Spinal cord (tissue), 3 donors: ENCODE measurements around a stretch of chr15.

GRCh38 chr15:84992335-84993162 lies 10.9 kb downstream of the PDE8A start:
- PRO-cap: no peak
- RAMPAGE, long total RNA: no peak

- PRO-cap: no peak
- RAMPAGE, long total RNA: no peak
Measured at GRCh38 chr15:85064283-85064718, 82.6 kb downstream of the PDE8A start.

DNA sequence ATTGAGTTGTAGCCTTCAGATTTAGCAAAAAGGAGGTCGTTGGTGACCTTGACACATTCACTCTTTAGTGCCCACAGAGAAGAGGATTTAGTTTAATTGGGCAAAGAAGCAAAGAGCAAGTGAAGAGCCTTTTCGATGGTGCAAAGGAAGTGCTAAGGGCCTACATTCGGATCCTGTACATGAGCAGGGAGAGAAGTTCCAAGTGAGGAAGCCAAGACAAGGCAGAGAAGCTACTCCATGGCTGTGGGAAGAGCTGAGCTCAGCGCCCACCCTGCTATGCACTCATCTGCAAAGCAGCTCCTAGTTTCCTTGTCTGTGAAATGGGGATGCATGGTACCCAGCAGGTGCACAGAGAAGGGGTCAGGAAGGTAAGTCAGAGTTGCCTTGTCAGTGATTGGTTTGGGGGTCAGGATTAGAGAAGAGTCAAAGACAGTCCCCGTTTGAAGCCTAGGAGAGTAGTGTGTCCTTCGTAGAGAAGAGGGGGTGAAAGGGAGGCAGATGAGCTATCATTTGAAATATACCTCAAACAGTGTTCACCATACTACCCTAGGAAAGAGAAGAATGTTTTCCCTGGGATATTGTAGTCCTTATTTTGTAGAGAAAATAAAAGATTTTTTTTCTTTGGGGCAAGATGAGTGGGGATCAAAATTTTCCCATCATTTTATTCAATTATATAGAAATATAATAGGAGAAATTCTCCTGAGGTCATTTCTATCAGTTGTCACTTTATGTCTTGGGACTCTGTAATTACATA lies 126.6 kb downstream of the PDE8A start:
- PRO-cap: no peak
- RAMPAGE, long total RNA: no peak

DNA sequence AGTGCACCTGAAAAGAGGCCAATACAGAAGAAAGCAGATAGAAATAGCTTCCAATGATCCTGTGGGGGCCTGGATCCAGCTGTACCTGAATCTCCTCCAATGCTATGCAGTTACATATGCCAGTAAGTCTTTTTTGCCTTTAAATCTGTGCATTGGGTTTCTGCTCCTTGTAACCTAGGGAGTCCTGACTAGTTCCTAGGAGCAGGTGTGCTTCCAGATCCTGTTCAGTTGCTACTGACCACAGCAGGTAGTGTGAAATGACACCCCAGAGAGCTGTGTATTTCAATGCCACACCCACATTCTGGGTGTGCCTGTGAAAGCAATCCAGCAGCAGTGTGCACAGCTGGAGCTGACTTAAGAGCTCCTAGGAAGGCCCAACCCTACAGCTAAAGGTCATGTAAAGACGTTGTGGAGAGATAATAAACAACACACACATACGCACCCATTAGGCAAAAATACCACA lies 62.3 kb upstream of the AKAP13 start:
- PRO-cap: no peak
- RAMPAGE, long total RNA: no peak

- PRO-cap: no peak
- RAMPAGE, long total RNA: no peak
Measured at GRCh38 chr15:85335436-85335975, 44.9 kb upstream of the AKAP13 start.

- PRO-cap: no peak
- RAMPAGE, long total RNA: no peak
Measured at GRCh38 chr15:85407191-85407938, 27.0 kb downstream of the AKAP13 start.

DNA sequence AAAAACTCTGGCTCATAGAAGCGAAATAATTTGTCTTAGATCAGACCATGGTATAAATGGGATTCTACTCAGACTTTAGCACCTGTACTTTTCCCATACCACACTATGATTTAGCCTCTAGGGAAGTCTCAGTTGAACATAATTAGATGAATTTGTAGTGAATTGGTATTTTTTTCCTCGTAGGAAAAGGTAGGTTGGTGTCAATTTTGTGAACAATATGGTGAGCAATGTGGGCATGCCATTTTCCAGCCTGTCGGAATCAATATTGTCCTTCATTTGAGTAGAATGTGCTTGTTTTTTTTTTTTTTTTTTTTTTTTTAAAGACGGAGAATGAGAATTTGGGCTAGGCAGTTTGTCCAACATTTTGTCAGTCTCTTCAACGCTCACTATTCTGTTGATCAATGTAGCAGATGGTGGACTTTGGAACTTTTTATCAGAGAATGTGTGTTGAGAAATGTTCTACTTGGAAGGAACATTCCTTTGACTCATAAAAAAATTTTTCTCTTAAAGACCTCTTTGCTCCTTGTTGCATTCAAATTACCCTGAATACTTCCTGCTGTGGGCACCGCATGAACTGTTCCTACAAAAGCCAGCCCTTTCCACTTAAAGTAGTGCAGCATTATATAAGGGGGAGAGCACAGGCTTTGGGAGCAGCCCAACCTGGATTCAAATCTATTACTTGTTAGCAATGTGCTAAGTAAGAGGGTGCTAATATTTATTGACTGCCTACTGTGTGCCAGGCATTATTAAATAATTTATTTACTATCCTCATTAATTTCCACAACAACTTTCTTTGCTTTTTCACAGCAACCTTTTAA lies 182.8 kb downstream of the AKAP13 start:
- PRO-cap: no peak
- RAMPAGE, long total RNA: no peak

- PRO-cap: no peak
- RAMPAGE, long total RNA: no peak
Measured at GRCh38 chr15:85583379-85583822, 203.0 kb downstream of the AKAP13 start.

GRCh38 chr15:85606570-85607089 lies 188.1 kb downstream of the KLHL25 start:
- PRO-cap: no peak
- RAMPAGE, long total RNA: no peak

- PRO-cap: no peak
- RAMPAGE, long total RNA: no peak
Measured at GRCh38 chr15:85691138-85692356, 103.2 kb downstream of the KLHL25 start.

DNA sequence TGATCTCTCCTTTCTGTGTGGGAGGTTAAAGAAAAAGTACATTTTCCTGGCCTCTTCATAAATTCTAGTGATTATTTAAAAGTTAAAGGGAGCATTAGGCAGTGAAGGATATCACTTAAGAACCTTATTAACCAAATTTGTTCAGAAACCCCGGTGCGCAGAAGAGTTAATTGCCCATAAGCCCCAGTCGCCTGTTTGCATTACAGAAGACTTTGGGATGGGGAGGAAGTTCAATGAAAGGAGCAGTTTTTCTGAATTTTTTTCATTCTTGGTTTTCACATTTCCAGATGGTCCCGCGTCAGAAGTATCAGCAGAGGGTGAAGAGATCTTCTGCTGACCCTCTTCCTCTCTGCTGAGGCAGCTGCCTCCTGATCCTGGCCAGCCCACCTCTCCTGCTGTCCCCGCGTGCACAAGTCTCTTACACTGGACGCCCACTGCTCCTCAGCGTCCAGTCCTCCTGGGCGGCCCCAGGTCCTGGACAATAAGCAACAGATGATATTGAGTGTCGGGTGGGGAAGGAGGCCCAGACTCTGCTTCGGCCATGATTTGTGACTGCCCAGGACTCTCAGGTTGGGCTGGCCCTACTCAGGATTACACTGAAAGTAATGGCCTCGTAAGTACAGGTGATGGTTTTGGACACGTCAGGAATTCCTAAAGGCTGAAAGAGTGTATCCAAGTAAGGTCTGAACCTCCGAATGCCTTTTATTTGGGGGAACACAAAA lies 50.2 kb downstream of the KLHL25 start:
- PRO-cap: no peak
- RAMPAGE, long total RNA: no peak

DNA sequence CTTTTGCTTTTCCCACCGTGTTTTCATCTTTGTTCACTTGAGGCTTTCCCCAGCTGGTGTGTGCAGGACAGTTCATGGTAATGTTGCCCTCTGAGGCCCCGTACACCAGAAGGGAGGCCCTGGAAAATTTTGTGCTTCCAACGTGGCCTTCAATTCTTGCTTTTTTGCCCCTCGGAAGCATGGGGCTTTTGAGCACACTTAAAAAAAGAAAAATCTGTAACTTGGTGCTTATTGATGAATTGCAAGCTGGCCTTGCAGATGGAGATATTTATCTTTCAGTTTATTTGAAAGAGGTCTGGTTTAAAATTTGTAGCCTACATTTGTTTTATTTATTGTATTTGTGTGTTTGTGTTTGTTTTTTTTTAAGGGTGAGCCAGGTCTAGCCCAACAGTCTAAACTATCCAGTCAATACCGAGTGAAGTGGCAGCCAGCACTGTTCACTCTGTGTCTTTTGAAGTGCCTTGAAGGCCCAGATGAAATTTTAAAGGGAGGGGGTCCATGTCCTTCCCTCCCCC lies 48.7 kb downstream of the KLHL25 start:
- PRO-cap: no peak
- RAMPAGE, long total RNA: no peak

DNA sequence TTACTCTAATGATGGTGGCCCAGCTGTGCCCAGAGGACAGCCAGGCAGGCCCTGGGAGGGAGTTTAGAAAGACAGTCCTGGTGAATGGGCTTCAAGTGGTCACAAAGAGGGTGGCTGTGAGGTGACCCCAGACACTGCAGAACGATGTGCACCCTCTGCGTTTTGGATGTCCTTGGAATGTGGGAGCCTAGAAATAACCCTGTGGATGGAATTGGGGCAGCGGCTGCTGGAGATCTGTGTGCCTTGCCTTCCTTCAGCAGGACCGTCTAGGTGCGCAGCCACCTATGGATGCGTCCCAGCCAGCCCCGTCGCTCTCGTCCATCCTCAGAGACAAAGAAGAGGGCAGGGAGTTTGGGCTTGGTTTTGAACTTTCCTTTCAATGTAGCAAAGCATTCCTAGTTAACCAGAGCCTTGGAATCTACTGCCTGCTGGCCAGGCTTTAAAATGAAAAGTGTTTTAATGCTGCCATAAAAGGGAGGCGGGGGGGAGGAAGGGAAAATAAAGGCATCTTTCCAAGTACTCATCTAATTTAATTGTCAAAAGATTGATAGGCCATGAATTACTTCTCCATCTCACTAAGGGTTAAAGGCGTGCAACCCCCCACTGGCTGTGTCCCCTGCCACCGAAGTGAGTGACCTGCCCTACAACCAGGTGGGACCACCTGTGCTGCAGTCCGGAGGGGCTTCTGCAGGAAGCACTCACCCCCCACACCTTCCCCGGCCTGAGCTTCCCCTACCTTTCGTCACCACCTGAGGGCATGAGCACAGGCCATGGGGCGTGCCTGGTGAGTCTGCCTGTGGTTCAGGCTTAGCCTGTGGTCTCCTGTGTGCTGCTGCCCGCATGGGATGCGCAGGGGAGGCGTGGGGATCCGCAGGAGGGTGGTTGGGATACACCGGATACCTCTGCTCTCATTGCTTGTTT lies 46.3 kb downstream of the KLHL25 start:
- PRO-cap: no peak
- RAMPAGE, long total RNA: no peak

DNA sequence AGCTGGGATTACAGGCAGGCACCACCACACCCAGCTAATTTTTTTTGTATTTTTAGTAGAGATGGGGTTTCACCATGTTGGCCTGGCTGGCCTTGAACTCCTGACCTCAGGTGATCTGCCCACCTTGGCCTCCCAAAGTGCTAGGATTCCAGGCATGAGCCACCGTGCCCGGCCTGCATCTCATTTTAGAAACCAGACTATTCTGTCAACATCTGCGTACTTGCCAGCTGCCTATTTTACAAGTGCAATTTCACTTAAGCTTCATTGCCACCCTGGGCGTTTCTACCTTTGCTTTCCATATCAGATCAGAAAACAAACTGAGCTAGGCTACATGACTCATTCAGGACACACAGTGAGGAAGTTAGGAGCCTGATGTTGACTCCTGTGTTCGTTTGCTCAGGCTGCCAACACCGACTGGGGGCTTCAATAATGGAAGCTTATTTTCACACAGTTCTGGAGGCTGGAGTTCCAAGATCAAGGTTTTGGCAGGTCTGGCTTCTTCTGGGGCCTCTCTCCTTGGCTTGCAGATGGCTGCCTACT lies 42.3 kb upstream of the KLHL25 start:
- PRO-cap: no peak
- RAMPAGE, long total RNA: no peak

DNA sequence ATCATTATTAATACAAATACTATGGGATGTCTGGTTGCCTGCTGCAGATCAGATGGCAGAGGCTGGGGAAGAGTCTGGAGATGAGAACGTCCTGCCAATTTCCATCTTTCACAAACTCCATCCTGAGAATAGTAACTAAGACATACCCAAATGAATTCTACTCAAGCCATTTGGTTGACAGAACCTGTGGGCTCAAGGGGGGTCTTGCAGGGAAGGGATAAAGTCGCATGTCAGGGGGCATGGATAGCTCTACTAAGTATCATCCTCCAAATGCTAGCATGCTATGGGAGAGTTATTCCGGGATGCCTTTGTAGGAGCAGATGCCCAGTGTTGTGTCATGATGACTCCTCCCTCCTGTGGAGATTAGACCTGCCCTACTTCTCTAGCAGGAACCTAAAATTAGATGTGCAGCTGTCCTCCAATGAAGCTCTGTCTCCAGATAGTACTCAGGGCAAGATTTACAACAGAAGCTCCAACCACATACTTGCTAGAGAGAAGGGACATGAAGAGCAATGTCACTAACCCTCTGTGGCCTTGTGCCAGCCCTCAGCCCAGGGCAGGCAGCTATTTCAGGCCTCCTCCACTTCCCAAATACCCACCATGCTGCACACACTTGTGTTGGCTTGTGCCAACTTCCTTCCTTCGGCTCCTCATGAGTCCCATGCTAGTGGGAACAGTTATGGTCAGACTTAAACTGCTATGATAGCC lies 82.5 kb downstream of the AGBL1 start:
- PRO-cap: no peak
- RAMPAGE, long total RNA: no peak

DNA sequence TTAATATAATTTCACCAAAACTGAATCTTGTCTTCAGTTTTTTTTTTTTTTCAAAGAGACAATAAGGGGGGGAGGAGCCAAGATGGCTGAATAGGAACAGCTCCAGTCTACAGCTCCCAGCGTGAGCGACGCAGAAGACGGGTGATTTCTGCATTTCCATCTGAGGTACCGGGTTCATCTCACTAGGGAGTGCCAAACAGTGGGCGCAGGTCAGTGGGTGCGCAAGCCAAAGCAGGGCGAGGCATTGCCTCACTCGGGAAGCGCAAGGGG lies 792.9 kb downstream of the NTRK3 start:
- PRO-cap: no peak
- RAMPAGE, long total RNA: no peak

DNA sequence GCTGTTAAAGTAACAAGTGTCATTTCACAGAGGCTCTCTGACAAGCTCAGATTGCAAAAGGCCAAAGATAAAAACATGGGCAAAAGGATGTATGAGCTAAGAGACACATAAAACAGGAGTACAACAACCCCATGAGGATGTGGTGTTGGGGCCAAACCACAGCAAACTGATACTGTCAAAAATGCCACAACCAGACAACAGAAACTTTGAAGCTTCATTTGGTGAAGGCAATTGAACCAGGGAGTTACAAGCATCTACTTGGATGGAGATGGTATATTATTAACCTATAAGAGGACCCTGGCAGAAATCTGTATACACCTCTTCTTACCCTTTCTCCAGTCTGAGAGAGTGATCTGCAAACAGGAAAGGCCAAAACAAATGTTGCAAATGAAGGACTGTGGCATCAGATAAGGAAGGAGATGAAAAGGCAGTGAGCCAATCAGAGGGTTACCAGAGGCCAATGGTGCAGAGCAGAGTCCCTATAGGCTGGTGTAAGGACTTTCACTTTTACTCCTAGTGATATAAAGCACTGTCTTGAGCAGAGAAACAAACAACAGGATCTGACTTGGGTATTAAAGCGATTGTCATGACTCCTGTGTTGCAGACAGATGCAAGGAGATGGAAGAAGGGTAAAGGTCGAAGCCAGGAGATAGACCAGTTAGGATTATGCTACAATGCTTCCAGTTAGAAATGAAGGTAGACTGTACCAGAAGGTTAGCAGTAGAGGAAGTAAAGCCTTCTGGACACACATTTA lies 659.0 kb downstream of the NTRK3 start:
- PRO-cap: no peak
- RAMPAGE, long total RNA: no peak

GRCh38 chr15:88015197-88015586 lies 241.3 kb downstream of the NTRK3 start:
- PRO-cap: no peak
- RAMPAGE, long total RNA: no peak

DNA sequence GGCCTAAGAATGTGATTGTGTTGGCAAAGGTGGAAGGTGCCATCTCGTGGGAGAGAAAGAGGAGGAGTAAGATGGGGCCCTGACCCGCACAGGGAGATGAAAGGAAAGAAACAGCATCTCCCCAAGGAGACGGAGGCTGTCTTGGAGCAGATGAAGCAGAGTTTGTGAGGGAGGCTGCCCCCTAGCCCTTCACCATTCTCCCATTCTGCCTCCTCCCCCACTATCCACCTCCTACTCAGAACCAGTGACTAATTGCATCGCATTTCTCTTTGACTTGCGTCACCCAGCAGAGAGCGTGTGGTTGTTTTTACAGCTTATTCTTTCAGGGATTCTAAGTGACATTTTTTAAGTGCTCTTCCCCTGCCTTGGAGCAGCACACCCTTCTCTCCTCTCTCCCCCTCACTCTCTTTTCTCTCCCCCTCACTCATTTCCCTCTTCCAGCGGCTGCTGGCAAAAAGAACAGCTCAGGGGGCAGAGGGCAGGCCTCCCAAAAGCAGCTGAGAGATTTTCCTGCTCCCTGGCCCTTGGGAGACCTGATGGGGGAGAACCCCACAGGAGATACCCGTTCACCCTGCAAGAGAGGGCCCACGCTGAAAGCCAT lies 91.9 kb downstream of the MRPL46 start:
- PRO-cap: no peak
- RAMPAGE, long total RNA: no peak

DNA sequence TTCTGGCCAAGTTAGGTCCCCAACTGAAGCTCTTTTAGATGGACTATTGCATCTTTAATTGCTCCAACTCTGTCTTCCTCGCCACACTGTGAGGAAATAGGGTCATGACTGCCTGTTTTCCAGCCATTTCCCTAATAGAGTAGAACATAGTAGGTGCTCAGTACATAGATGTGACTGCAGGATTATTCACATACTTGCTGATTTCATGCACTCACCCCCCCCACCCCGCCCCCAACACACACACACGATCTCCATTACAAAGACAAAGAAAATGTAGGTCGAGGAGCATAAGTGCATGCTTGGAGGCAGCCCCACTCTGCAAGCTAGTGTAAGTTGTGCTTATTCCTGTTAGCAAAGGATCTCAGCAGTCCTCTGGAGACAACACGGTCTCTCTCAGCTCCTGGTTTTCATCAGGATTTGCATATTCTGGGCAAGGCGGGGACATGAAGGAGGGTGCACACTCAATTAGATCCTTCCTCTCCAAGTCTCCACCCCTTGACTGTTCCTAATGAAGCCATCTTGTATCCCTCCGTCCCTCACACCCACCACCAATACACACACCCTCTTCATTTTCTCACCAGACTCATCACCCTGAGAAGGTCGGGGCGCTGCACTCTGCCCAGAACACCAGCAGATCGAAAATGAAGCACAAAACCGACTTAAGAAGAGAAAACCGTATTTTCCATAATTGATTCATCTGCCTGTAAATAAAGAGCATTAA lies 63.9 kb downstream of the MRPL46 start:
- PRO-cap: no peak
- RAMPAGE, long total RNA: no peak